NALM6 (cell line): ENCODE measurements around a stretch of chr7.

- PRO-cap = bidirectional peak, plus-strand start at chr7:45160714, minus-strand start at chr7:45160614
These were observed 2.9 kb downstream of the RAMP3 start for GRCh38 chr7:45160367-45161010.

GRCh38 chr7:45240184-45240388 lies 82.5 kb downstream of the RAMP3 start:
- PRO-cap = no peak

- PRO-cap = no peak
These were observed 102.1 kb downstream of the RAMP3 start for GRCh38 chr7:45259537-45260263.

DNA sequence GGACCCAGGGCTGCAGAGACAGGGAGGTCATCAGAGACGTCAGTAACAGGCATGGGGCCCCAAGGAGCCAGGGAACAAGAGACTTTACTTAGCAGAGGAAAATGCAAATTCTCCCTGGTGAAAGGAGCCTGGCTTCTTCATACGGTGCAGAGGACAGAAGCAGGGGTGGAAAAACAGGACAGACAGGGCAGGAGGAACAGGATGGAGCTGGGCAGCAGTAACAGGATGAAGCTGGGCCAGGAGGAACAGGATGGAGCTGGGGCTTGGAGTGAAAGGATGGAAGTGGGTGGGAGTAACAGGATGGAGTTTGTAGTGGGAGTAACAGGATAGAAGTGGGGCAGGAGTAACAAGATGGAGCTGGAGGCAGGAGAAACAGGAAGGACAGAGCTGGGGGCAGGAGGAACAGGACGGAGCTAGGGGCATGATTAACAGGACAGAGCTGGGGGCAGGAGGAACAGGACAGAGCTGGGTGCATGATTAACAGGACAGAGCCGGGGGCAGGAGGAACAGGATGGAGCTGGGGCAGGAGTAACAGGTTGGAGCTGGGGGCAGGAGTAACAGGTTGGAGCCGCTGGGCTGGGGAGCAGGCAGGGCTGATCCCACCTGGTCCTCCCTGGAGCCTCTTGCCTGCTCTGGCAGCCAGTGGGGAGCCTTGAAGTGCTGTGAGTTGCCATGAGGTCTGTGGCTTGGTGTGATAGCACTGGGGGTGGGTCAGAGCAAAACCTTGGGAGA lies 111.1 kb downstream of the ADCY1 start:
- PRO-cap = no peak

- PRO-cap = no peak
These were observed 127.6 kb downstream of the ADCY1 start for GRCh38 chr7:45701645-45702261.

DNA sequence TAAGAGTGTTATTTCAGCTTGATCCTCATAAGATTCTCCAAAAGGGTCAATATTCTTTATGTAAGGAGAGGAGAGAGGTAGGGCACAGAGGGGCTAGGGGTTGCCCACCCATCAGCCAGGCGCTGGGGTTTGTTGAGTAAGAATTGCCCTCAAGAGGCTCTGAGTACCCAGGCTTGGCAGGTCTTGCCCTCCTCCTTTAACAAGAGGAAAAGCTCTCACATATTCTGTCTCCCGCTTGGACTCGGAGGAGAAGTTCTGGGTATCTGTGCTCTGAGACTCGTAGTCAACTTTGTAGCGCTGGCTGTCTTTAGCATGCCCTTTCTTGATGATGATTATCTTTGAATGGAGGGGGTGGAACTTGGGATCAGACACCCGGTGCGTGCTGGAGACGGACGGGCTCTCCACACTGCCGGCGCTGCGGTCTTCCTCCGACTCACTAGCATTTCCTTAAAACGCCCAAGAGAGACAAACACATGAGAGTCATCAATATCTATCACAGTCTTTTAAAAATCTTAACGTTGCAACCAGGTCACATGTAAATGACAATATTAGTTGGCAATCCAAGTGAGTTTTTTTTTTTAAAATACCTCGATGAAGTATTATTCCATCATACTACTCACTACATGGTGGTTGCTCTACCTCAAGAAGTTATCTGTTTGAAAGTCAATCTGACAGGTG lies 3.9 kb downstream of the IGFBP3 start:
- PRO-cap = no peak

DNA sequence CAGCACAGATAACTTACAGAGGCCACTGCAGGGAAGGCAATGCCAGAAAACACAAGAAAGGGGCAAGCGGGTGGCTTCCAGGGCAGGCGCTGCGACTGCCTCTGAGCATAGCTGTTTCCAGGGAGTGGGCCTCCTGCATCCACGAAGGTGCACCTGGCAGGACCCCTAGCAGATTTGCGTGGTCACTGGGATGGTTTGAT lies 433.7 kb upstream of the IGFBP3 start:
- PRO-cap = no peak

- PRO-cap = no peak
These were observed 540.1 kb upstream of the IGFBP3 start for GRCh38 chr7:46461148-46461573.

DNA sequence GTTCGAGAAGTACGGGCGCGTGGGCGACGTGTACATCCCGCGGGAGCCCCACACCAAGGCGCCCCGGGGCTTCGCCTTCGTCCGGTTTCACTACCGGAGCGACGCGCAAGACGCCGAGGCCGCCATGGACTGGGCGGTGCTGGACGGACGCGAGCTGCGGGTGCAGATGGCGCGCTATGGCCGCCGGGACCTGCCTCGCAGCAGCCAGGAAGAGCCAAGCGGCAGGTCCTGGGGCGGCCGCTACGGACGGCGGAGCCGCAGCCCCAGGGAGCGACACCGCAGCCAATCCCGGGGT lies 529.1 kb downstream of the TNS3 start:
- PRO-cap = no peak

- PRO-cap = no peak
These were observed 363.0 kb downstream of the TNS3 start for GRCh38 chr7:47218724-47219441.

DNA sequence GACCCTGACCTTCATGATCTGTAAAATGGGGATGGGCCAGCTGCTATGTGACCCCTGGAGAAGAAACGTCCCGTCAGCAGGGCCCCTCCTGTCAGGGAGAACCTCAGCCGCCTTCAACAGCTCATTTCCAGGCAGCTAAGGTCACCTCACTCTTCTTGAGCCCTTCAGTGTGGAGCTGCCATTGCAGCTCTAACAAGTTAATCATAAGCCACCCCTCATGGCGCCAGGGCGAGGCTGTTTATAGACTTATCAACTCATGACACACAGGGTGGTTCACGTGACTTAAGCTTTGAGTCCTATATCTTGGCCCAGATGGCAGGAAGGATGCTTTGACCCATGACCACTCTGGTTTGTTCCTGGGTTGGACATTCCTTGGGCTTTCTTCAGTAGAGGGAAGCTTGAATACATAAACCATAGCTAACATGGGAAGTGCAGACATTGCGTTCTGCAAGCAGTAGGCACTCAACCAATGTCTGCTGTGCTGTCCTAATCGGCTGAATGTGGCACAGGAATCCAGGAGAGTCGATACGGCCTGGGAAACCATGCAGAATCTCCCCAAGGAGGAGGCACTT lies 315.0 kb downstream of the TNS3 start:
- PRO-cap = no peak

DNA sequence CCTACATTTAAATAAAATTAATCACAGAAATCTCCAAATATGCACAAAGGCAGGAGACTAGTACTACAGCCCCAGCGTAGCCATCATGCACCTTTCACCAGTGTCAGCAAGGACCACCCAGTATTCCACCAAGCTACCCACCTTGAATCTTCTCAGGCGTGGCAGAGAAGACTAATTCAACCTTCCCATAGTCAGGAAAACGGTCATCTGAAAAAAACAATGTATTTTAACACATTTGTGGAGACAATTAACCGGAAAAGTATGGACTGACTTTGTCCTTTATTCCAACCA lies 181.7 kb downstream of the TNS3 start:
- PRO-cap = no peak

DNA sequence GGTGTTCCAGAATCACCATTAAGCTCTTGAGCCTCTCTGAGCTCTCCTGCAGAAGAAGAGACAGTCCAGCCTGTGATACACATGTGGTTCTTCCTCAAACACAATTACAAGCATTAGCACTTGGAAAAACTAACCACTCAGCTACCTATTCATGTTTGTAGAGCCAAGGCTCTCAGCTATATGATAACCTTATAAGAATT lies 52.4 kb downstream of the TNS3 start:
- PRO-cap = no peak

DNA sequence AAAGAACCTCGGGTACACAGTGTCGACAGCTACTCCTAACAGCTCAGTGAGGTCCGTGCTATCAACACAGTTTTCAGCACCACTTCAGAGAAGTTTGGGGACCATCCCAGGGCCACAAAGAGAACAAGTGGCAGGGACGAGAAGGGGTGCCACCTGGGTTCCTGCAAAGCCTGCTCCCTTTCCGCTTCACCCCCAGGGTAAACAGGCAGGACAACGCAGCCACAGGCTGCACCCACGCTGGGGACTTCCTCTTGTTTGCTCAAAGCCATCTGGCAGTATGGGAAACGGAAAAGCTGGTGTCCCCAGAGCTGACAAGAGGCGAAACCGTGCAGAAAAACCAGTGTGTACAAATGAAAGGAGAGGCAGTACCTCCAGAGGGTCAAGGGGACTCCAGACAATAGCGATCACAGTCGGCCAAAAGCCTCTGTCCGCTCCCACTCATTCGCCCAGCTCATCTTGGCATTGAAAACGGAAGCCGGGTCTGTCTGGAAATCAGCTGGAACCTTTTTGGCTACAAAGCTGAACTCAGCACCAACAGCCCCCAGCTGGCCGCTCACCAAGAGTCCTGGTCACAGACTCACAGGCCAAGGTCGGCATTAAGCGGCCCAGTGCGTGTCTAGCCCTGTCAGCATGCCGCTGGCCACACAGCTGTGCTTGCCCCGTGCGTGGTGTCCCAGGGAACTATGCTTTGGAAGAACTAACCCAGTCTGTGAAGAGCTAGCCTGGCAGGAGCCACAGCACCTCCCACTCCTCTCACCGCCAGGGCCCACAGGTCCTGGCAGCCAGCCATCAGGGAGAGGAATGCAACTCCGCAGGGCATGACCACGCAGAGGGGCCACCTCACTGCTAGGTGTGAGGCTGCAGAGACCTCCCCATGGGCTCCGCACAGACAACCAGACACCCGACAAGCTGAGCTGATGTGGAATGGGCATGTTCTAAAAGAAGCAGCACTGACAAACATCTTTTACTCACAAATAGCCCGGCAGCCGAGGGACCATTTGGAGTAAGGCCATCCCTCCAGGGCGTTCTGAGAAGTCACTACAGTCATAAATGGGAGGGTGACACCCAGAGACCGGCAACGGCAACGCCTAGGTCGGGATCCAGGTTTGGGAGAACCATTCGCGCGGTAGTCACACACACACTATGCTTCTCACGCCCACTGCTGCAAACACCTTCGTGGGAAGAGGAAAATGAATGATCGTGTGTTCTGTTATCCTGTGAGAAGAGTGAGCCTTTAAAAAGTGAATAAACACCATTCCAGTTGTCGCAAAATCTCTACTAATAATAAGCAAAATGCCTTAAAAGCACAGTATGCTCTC lies 10.2 kb downstream of the TNS3 start:
- PRO-cap = bidirectional peak, plus-strand start at position 8 of the sequence, minus-strand start at position 6 of the sequence; bidirectional peak, plus-strand start at position 341 of the sequence, minus-strand start at position 236 of the sequence; bidirectional peak, plus-strand start at position 705 of the sequence, minus-strand start at position 638 of the sequence

DNA sequence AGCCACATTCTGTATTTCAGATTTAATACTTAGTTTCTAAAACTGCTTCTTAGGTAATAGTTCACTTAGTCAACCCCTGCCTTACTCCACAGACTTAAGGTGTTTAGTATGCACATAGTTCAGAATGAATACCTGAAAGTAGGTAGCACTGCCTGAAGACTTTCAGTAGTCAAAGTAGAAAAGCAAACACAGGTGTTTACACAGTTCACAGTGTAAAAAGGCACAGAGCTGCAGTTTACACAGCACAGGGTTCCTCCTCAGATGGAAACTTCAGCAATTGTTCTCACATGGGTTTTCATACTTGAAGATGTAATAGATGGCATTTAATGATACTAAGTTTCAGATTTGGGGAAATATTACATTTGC lies 3.1 kb upstream of the PKD1L1 start:
- PRO-cap = no peak

DNA sequence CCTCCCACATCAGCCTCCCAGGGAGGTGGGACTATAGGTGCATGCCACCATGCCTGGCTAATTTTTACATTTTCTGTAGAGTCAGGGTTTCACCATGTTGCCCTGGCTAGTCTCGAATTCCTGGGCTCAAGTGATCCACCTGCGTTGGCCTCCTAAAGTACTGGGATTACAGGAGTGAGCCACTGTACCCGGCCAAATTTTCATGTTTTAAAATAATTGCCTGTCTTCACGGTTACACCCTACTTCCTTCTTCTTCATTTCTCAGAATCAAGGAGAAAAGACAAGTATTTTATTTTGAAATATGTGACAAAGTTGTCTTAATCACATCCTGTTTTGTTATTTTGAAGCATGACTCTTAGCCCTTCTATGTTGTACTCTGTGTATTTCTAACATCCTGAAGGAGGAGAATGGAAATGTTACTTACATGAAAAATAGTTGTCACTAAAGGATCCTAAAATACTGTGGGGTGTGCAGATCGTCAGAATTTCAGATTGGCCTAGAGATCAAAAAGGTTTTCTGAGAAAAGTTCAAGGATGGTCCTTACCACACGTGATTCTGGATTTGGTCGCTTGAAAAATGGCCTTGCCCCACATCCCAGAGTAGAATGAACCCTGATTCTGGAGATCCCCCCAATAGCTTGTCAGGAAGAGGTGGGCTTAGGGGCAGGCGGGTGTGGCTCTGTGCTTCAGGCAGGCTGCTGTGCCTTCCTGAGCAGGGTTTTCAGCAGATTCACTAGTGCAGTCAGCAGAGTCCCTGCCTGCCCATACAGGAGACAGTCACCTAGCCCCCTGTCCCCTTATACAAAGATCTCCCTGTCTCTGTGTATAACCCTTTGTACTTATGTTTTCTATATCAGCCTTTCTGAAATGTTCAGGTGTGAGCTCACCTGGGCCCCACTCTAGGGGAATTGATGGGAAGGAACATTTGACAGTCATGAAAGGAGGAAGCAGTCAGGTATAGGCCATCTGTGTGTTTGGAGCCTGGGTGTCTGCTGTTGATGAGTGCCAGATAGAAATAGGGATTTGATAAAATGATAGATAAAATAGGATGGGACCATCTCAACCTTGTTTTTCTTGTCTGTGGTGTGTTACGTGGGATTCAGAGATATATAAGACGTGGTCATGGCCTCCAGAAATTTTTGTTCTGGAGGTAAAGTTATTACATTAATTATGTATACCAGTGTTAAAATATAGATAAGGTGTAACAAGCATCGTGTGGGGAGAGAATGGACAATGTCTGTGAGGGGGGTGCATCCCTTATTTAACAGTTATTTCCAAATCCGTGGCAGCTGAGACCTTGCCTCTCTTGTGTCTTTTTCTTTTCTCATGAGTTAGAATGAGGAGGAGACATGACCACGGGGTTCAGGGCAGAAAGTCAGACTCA lies 8.8 kb downstream of the UPP1 start:
- PRO-cap = no peak

GRCh38 chr7:48108126-48108556 lies 19.1 kb downstream of the UPP1 start:
- PRO-cap = no peak

- PRO-cap = no peak
These were observed 24.2 kb upstream of the ABCA13 start for GRCh38 chr7:48146939-48147602.

- PRO-cap = no peak
These were observed 800 bp upstream of the VWC2 start for GRCh38 chr7:49772455-49773220.

- PRO-cap = no peak
These were observed 684 bp downstream of the VWC2 start for GRCh38 chr7:49774148-49774495.